LHCN-M2 (cell line): ENCODE data around the gene PIK3AP1.

GRCh38 chr10:96699327-96700064 is 20.8 kb downstream of the PIK3AP1 start:
- RAMPAGE, long total RNA, result no peak

DNA sequence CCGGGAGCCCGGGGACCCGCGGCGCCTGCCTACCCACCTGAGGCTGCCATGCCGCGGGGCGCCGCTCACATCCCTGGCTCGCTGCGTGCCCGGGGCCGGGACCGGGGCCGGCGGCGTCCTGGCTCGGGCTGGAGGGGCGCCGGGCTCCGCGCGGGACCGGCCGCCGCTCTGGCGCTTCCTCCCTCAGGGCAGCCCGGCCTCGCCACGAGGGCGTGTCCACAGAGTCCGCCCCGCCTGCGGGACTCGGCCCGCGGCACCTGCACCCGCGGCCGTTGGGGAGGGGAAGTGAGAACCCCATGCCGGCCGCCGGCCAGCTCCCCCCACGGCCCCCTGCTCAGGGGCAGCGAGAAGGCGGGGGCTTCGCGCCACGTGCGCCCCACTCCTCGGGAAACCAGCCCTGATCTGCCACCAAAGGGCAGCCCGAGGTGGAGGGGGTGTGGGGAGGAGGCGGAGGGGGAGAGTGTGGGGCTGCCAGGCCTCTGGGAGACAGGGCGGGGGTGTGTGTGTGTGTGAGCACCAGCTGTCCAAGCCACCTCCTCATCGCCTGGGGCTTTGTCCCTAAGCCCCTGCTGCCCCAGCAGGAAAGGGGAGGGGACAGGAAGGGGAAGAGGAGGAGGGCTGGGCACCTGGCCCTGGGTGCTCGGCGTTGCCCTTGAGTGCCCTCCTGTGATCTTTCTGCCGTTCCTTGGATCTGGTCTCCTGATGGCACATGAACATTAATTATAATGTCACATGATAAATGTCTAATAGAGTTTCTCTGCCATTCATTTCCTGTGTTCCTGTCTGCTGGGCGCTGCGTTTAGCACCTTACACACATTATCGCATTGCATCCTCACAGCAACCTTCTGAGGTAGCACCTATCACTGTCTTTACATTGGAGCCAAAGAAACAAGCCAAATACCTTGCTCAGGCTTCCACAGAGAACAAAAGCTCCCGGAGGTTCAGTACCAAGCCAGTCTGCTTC is at the start of gene PIK3AP1:
TSS of gene PIK3AP1 (minus strand) at position 170 of the 964 bp plus-strand sequence.
- RAMPAGE, long total RNA, result no peak

- RAMPAGE, long total RNA, result no peak
Measured at GRCh38 chr10:96840966-96841351, 8.9 kb downstream of the LCOR start.

GRCh38 chr10:96947043-96947376 is 114.9 kb downstream of the LCOR start:
- RAMPAGE, long total RNA, result no peak

DNA sequence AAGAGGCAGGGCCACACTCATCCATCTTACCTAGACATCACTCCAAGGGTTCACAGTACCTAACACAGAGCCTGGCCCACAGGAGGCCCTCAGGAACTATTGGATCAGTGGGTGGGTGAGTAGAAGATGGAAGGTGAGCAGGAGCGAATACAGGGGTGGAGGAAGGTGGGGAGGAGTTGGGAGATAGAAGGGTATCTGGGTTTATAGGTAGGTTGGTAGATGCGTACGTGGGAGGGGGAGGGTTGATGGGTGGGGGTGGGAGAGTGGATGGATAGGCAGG is 34.7 kb downstream of the SLIT1 start:
- RAMPAGE, long total RNA, result no peak

GRCh38 chr10:97302163-97302951 is 9.9 kb upstream of the ARHGAP19 start:
- RAMPAGE, long total RNA, result no peak

GRCh38 chr10:97334100-97334363 is 497 bp downstream of the FRAT2 start:
- RAMPAGE, long total RNA, result no peak

GRCh38 chr10:97366414-97366705 is 31.8 kb upstream of the FRAT2 start:
- RAMPAGE, long total RNA, result no peak

DNA sequence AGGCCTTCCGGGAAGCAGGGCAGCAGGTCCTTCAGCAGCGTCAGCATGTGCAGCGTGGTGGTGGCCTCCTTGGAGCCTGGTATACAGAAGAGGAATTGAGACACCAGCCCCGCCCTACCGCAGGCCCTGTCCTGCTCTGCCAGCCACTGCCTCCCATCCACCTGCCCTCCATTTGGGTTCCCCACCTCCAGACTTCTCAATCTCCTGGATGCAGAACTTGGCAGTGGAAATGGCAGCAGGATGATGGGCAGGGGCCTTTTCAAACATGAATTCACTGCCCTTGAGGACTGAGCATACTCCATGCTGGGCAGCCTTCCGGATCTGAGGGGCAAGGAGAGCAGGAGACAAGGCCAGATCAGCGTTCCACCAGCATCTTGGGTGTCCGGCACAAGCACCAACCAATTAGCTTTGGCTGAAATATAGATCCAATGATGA is 12.8 kb downstream of the RRP12 start:
- RAMPAGE, long total RNA, result no peak

DNA sequence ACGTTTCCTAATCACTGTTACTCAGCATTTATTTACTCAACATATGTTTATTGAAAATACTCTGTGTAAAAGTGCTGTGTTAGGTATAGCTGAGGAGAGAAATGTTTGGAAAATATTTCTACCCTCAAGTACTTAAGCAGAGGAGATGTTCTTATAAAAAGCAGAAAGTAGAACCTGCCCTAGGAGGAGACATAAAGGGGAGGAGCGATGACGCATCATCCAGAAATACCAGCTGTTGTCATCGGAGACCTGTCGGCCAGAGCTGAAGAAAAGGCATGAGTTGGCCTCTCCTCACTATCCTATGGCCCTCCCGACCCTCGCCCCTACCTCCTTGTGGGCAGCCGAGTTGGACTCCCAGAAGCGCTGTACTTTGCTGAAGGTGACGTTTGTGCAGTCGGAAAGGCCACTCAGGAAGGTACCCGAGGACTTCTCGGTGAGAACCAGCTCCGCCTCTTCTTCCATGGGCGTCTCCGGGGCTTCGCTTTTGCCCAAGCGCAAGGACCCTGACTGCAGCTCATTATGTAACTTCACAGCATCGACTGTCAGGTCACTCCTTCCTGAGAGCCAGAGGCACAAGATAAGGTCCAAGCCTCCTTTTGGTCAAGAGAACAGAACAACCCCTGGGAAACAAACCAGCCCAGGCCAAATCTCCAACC is 1.0 kb downstream of the RRP12 start:
- RAMPAGE, long total RNA, result no peak

DNA sequence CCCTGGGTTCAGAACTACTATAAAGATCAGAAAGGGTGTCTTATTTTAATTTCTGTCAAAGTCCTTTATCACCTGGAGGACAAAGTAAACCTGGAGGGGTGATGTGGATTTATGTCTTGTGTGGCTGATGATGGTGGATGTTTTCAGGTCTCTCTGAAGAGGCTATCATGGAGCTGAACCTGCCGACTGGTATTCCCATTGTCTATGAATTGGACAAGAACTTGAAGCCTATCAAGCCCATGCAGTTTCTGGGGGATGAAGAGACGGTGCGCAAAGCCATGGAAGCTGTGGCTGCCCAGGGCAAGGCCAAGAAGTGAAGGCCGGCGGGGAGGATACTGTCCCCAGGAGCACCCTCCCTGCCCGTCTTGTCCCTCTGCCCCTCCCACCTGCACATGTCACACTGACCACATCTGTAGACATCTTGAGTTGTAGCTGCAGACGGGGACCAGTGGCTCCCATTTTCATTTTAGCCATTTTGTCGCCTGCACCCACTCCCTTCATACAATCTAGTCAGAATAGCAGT is 6.3 kb downstream of the PGAM1 start:
- RAMPAGE, long total RNA, result no peak

GRCh38 chr10:97518893-97519340 is 20.2 kb downstream of the UBTD1 start:
- RAMPAGE, long total RNA, result no peak

DNA sequence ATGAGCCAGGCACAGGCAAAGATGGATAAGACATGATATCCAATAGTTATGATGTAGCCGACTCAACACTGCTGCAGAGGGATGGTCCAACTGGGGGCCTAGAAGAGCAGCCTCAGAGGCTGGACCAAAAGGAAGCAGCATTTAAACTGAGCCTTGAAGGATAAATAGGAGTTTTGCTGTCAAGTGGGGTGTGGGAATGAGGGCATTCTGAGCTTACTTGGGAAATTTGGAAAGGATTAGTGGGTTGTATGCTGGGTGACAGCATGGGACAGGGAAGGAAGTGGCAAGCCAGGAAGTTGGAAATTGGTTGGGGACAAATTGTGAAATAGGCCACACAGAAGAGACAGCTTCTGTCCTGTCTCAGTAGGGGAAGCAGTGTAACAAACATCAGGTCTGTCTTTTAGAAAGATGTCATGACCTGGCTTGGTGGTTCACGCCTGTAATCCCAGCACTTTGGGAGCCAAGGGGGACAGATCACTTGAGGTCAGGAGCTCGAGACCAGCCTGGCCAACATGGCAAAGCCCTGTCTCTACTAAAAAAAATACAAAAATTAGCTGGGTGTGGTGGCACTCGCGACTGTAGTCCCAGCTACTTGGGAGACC is 1.4 kb upstream of the MARVELD1 start:
- RAMPAGE, long total RNA, result no peak

DNA sequence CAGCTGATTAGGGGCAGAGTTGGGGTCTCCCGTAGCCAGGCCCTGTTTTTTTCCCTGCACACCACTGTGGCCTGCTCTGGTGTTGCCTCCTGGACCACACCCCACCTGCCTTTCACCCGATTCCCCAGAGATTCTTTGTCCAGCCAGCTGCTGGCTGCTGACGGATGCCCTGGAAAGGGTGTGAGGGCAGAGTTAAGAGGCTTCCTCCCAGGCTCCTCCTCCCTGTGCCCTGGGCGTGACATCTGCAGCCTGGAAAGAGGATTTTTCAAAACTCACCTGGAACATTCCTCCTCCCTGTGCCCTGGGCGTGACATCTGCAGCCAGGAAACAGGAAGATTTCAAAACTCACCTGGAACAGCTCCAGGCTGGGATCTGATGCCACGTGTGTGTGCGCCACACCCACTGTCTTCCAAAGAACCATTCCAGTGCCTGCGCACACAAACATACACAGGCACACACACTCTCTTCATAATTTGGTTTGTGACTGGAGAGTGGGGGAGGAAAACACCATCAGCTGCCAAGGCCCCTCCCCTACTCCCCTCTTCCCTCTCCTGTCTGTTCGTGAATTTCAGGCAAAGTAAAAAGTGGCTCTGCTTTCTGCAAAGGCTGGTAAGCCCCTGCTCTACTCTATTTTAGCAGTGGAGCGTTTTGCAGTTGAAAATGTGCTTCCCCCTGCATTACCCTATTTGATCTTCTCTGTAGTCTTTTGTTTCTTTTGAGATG is 5.2 kb downstream of the MARVELD1 start:
- RAMPAGE, long total RNA, result no peak

GRCh38 chr10:97724211-97725054 is 10.9 kb downstream of the MARVELD1 start:
- RAMPAGE, long total RNA, result no peak

GRCh38 chr10:97726543-97727283 is 10.2 kb upstream of the ZFYVE27 start:
- RAMPAGE, long total RNA, result no peak

DNA sequence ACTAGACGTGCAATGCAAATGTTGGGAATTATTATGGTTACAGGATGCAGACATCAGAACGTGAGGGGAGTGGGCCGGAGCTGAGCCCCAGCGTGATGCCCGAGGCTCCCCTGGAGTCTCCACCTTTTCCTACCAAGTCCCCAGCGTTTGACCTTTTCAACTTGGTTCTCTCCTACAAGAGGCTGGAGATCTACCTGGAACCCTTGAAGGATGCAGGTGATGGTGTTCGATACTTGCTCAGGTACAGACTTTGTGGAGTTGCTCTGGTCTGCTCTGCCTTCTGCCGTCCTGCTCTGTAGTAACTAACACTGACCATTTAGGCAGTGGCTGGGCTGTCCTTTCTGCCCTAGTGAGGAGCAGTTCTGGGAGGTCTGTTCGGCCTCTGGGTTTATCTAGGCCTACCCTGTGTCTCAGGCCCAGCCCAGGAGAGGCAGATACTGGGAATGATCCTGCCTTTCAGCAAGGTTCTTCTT is 1.5 kb downstream of the ZFYVE27 start:
- RAMPAGE, long total RNA, result no peak

GRCh38 chr10:97829716-97830435 is 19.8 kb upstream of the GOLGA7B start:
- RAMPAGE, long total RNA, result no peak

GRCh38 chr10:97891487-97892285 is 42.0 kb downstream of the GOLGA7B start:
- RAMPAGE, long total RNA, result no peak

DNA sequence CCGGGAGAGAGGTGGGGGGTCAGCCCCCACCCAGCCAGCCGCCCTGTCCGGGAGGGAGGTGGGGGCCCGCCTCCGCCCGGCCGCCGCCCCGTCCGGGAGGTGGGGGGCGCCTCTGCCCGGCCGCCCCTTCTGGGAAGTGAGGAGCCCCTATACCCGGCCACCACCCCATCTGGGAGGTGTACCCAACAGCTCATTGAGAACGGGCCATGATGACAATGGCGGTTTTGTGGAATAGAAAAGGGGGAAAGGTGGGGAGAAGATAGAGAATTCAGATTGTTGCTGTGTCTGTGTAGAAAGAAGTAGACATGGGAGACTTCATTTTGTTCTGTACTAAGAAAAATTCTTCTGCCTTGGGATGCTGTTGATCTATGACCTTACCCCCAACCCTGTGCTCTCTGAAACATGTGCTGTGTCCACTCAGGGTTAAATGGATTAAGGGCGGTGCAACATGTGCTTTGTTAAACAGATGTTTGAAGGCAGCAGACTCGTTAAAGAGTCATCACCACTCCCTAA is 18.5 kb downstream of the R3HCC1L start:
- RAMPAGE, long total RNA, result no peak